ENCODE measurements around a stretch of chrX.

- PRO-cap = unidirectional peak, minus-strand start at chrX:17376250
Measured at GRCh38 chrX:17376081-17376673, 1.2 kb downstream of the NHS start.

DNA sequence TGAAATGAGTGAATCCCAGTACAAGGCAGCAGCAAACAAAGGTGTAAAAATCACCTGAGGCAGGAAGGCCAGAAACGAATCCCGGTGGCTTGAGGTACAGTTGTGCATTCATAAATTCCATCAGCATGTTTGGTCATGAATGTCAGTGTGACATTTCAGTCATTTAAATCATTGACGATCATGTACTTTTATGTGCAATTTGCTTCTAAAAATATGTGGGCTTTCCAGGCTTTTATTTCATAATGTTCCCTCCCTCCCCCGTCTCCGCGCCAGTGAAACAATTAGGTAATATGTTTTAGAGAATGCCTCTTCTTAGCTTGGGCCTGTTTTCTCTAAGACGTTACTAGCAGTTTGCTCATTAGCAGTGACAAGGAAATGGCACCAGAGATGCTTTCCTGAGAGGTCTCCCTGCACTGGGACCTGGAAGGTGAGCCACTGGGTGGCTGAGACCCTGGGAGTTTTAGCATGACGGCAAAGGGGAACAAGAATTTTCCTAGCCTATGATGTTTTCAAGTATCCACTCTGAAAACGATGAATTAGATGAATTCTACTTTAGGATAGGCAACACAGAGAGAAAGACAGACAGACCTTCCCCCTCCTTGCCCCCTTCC is 39.4 kb downstream of the NHS start:
- PRO-cap = no peak

DNA sequence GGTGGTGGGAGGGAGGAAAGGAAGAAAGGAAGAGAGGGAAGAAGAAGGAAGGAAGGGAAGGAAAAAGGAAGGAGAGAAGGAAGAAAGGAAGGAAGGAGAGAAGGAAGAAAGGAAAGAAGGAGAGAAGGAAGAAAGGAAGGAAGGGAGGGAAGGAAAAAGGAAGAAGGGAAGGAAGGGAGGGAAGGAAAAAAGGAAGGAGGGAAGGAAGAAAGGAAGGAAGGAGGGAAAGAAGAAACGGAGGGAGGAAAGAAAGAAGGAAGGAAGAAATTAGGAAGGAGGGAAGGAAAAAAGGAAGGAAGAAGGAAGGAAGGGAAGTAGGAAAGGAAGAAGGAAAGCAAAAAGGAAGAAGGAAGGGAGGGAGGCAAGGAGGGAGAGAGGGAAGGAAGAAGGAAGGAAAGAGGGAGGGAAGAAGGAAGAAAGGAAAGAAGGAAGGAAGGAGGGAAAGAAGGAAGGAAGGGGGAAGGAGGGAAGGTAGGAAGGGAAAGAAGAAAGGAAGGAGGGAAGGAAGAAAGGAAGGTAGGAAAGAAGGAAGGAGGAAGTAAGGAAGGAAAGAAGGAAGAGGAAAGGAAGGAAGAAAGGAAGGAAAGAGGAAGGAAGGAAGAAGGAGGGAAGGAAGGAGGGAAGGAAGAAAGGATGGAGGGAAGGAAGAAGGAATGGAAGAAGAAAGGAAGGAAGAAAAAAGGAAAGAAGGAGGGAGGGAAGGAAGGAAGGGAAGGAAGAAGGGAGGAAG is 18.8 kb upstream of the SCML1 start:
- PRO-cap = no peak

DNA sequence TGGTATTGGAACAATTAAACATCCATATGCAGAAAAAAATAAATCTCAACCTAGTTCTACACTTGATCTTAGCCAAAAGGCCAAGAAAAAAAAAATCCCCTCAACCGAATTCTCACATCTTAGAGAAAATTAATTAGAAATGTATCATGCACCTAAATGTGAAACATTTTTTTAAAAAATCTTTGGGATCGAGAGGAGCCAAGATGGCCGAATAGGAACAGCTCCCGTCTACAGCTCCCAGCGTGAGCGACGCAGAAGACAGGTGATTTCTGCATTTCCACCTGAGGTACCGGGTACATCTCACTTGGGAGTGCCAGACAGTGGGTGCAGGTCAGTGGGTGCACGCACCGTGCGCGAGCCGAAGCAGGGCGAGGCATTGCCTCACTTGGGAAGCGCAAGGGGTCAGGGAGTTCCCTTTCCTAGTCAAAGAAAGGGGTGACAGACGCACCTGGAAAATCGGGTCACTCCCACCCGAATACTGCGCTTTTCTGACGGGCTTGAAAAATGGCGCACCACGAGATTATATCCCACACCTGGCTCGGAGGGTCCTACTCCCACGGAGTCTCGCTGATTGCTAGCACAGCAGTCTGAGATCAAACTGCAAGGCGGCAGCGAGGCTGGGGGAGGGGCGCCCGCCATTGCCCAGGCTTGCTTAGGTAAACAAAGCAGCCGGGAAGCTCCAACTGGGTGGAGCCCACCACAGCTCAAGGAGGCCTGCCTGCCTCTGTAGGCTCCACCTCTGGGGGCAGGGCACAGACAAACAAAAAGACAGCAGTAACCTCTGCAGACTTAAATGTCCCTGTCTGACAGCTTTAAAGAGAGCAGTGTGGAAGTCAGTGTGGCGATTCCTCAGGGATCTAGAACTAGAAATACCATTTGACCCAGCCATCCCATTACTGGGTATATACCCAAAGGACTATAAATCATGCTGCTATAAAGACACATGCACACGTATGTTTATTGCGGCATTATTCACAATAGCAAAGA is 116.3 kb downstream of the BEND2 start:
- PRO-cap = no peak

DNA sequence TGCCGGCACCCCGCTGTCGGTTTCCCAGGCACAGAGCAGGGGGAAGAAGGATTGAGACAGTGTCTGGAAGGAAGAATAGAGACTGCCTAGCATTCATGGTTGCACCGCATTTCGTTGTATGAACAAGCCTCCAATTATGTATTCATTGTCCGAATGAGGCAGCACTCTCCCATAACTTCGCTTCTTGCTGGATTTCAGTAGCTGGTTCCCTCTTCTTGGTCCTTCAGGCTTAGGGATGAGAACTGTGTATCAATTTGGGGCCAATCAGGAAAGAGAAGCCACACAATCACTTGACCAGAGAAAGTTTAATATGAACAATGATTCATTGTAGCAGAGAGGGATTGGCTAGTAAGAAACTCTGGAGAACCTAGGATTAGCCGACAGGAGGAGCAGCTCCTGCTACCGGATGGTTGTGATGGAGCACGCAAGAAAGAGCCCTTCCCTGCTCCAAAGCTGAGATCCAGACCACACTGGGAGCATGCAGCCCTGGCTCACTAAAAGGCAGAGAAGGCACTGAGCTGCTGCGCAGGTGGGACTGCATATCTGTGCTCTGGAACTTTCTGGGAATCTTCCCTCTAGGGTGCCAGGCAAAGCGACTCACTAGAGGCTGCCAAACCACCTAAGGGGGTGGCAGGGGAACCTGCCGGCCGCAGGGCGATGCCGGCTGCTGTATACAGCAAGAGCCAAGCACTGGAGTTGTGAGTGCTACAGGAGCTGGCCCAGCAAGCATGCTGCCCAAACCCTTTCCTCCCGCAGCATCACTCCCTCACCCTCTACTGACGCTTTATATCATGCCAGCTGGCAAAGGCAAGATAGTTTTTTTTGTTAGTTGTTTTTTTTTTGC is 30.4 kb upstream of the CDKL5 start:
- PRO-cap = no peak

GRCh38 chrX:18633094-18633624 is 38.7 kb downstream of the RS1 start:
- PRO-cap = no peak

GRCh38 chrX:18674820-18675497 is 3.1 kb upstream of the RS1 start:
- PRO-cap = unidirectional peak, plus-strand start at chrX:18675067

- PRO-cap = no peak
Measured at GRCh38 chrX:18725214-18725743, 17.8 kb downstream of the PPEF1 start.

- PRO-cap = no peak
Measured at GRCh38 chrX:18887238-18888074, 96.5 kb downstream of the PHKA2 start.

GRCh38 chrX:19188397-19188696 is 66.1 kb upstream of the ADGRG2 start:
- PRO-cap = unidirectional peak, plus-strand start at chrX:19188514

DNA sequence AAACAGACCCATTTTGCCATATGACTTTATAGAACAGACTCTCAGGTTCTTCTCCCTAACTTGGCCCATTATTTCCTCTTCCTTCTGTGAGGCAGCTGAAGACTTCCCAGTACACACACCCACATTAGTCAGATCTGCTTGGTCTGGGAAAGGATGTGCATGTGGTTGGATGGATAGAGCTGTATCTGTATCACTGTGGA is 133.9 kb upstream of the MAP3K15 start:
- PRO-cap = no peak

DNA sequence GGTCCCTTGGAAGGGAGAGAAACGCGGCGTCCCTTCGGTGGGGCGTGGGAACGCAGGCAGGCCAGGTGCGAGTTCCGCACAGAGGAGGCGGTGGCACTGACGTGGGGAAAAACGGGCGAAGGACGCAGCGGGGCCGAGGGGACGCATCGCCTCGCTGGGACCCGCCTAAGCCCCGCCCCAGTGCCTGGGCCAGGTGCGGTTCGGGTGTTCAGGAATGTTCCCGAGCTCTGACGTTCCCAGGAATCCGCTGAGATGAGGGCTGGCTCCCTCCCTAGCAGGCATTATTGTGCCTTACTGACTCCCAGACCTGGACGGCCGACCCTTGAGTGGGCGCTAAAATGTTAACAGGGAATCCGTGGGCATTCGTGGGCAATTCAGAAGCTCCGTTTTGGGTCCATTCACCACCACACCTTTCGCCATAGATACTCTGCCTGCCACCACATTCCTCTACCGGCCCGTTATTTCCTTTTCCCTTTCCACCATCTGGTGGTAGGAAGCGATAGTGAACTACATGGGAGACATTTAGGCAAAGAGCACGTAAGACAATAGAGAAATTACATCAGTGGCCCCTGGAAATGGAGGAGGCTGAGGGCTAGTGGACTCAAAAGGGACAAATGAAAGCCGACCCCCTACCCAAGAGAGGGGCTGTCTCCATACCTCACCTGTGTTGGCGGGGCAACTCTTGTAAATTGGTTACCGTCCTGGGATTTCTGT is 950 bp upstream of the SH3KBP1 start:
- PRO-cap = bidirectional peak, plus-strand start at position 239 of the sequence, minus-strand start at position 163 of the sequence

- PRO-cap = no peak
Measured at GRCh38 chrX:19946197-19946510, 44.7 kb downstream of the BCLAF3 start.

DNA sequence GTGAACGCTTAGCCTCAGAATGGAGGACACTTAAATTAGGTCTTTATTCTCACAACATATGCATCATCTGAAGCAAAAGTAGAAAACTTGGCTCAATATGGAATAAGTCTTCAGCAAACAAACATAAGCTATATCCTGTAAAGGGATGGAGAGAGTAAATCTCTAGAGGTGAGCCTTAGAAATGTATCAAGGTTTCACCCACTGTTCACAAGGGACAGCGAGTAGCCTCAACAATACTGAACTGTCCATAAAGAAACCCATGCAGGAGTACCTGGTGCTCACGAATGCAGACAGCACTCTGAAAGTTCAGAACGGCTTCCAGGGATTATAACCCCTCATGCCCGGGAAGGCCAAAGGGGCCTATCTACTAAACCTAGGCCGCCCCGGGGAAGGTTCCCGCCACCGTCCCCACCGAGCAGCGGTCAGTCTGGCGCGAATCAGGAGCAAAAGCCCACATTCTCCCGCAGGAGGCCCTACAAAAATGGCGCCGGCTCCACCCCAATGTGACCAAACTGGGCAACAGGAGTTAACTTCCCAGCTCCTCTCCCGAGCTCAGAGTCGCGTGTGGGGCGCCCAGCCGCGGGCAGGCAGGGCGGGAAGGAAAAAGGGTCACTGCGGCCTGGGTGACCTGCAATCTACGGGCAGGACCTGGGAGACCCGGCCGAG is 580 bp downstream of the EIF1AX start:
- PRO-cap = unidirectional peak, plus-strand start at position 260 of the sequence; bidirectional peak, plus-strand start at position 555 of the sequence, minus-strand start at position 429 of the sequence

GRCh38 chrX:20267706-20268764 is 1.3 kb upstream of the RPS6KA3 start:
- PRO-cap = bidirectional peak, plus-strand start at chrX:20268054, minus-strand start at chrX:20267923; bidirectional peak, plus-strand start at chrX:20268293, minus-strand start at chrX:20268155

GRCh38 chrX:21177928-21178435 is 196.2 kb upstream of the CNKSR2 start:
- PRO-cap = unidirectional peak, plus-strand start at chrX:21178173

GRCh38 chrX:21738335-21739277 is 19.3 kb downstream of the SMPX start:
- PRO-cap = no peak

DNA sequence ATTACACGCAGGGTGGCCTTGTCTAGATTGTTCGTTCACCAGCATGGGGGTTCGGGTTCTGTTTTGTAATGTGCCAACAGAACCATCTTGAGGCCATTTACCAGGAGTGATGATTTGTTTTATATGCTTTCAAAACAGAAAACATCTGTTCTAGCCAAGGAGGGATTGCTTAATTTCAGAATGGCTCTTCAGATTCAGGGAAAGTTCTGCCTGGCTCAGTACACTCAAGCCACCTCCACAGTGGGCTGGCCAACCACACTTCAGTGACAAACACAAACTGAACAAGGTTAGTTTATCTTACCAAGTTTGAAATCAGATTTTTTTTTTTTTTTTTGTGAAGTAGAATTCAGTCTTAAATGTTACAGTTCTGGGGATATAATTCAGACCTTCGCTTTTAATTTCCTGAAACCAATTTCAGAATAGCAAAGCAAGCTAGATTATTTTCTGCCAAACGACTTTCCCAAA is 23.3 kb downstream of the SMS start:
- PRO-cap = no peak

GRCh38 chrX:22353586-22353871 is 80.8 kb downstream of the CBLL2 start:
- PRO-cap = no peak

DNA sequence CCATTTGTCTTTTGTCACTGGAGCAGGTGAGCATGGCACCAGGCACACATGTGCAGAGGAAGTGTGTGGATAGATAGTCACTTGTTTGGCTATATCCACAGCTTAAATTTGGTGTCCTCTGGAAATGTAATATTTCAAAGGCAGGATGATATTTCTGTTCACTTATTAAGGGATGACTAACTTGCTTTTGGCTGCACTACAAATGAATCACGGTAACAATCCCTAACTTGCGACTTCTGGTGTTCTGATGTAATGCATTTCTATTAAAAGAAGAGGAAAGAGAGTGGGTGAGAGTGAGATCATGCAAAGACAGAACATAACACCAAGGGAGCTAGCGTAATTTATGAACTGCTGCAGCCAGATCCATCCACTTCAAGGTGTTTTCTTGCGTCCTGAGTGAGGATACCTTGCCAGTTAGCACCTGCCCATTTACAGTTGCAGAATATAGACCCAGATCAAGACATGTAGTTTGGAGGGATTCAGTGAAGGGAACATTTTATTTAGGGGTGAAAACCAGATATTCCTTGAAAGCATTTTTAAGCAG is 38.8 kb downstream of the PTCHD1 start:
- PRO-cap = no peak

Measured in rectum (tissue), 1 donor.